Testis (tissue), 5 donors: Measurements from ENCODE around the gene SRL.

- PRO-cap, 3 experiments: no peak in any of the 3 experiments
- RAMPAGE, long total RNA, 2 experiments: no peak in any of the 2 experiments
- RRBS: 94% methylated on average over 14 of the region's 42 CpGs
These were observed 10.0 kb downstream of the DNASE1 start for GRCh38 chr16:3664046-3665247.

DNA sequence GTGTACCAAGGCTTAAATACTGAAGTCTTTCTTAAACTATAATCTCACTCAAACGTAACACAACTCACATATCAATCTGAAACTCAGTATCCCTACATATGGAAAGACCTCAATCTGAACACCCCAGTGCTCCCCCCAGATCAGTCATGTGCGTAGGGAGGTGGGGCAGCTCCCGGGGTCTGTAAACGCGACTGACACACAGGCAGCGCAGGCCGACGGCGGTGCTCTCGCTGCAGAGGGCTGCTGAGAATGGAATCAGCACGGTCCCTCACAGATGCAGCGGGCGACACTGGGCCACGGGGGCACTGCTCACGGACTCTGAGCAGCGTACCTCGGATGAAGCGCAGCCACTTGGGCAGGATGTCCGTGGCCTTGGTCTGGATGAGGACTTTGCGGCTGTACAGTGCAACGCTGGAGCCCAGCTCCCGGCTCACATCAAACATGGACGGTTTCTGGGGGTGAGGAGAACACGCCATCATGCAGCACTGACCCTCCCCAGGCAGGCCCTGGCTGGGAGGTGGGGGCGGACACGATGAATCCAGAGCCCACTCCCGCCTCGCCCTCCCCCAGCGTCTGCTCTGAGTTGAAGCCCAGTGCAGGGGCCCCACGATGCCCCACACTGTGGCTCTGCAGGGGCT, 18.0 kb downstream of the DNASE1 start:
- PRO-cap, 3 experiments: no peak in any of the 3 experiments
- RAMPAGE, long total RNA, 2 experiments: no peak in any of the 2 experiments
- RRBS: no CpG with 5 or more reads among the region's 30 CpGs

DNA sequence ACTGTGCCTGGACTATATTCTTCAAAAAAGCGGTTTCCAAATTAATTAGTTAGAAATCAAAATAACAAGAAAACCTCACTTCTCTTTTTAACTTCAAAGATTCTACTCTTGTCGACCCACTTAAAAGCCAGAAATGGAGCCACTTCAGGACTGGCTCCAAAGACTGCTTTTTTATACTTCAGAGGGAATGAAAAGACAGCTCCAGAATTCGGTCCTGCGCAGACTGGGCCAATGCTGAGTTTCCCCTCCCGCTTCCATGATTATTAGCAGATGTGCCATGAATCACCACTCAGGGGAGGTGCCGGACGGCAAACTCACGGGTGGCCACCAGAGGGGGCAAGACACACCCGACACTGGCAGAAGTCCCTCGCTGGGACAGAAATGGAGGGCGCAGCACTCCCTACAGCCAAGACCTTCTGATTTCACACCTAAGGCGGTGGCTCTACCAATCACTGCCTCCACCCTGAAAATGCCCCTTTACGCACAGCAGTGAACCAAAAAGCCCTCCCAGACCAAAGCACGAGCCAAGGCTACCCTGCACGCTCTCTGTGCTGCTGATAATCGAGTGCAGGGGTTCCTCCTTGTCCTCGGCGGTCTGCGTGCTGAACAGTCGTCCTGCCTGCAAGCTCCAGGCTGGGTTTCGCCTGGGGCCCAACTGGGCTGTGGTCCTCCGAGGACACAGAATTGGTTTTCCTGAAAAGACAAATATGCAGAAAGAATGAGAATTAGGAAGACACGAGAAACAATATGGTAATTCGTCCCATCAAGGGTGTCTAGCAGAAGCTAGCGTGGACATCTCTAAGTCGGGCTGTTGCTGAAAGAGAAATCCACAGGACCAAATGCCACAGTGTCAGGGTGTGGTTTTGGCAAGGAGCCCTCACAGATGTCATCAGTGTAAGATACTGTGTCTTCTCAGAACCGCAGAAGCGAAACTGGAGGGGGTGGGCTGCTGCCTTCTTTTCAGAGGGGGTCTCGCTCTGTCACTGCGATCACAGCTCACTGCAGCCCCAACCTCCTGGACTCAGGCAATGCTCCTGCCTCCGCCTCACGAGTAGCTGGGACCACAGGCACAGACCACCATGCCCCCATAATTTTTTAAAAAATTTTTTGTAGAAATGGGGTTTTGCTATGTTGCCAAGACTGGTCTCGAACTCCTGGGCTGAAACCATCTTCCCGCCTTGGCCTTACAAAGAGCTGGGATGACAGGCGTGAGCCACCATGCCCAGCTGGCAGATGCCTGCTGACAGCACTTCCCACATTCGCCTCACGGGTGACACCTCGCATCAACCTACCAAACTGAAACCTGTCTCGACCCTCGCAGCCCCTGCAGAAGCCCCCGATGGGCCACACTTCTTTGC, 26.6 kb downstream of the TRAP1 start:
- PRO-cap, 3 experiments: no peak in any of the 3 experiments
- RAMPAGE, long total RNA, 2 experiments: no peak in any of the 2 experiments
- RRBS: no CpG with 5 or more reads among the region's 41 CpGs

DNA sequence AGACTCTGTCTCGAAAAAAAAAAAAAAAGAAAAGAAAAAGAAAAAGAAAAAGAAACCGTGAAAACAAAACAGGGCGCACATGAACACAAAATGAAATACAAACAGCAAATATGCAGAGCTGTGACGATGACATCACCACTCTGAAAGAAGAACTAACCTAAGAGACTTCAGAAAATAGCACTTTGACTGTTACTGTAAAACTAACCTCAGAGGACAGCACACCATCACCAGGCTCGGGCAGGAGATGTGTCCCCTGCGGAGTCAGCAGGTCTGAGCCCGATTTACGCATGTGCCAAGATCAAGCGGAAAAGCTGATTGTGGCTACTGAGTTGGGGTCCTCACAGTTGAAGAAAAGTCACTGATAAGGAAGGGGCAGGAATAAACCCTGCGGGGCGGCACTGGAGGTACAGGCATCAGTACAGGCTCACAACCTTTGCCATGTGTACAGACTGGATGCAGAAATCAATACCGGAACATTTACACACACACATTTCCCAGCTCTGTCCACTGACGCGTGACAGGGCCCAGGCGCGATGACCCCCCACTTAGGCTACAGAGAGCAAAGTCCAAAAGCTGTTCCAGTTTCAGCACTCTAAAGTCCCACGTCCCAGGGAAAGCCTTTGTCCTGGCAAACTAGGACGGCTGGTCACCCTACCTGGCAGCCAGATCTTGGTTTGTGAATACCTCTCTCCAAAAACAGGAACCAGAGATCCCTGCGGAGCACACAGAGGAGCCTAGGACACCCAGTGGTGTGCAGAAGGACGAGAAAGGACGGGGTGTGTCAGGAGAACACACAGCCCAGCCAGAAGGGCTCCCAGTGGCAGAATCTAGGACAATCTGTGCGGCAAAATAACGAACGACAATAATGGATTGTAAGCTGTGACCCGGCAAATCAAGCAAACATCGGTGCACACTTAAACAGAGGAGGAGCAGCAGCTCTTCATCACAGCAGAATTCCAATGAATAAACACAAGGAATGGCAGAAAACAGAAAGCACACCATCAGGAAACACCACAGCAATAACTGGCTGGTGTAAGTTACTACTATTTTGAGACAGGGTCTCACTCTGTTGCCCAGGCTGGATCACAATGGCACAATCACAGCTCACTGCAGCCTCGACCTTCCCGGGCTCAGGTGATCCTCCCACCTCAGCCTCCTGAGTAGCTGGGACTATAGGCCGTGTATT, 21.4 kb downstream of the TRAP1 start:
- PRO-cap, 3 experiments: no peak in any of the 3 experiments
- RAMPAGE, long total RNA, 2 experiments: no peak in any of the 2 experiments
- RRBS: no CpG with 5 or more reads among the region's 29 CpGs

GRCh38 chr16:3767617-3768167, 50.4 kb upstream of the TRAP1 start:
- PRO-cap, 3 experiments: no peak in any of the 3 experiments
- RAMPAGE, long total RNA, 2 experiments: no peak in any of the 2 experiments
- RRBS: no CpG with 5 or more reads among the region's 9 CpGs

- PRO-cap, 3 experiments: no peak in any of the 3 experiments
- RAMPAGE, long total RNA, 2 experiments: no peak in any of the 2 experiments
- RRBS: no CpG with 5 or more reads among the region's 8 CpGs
These were observed 61.3 kb downstream of the CREBBP start for GRCh38 chr16:3819121-3819647.

DNA sequence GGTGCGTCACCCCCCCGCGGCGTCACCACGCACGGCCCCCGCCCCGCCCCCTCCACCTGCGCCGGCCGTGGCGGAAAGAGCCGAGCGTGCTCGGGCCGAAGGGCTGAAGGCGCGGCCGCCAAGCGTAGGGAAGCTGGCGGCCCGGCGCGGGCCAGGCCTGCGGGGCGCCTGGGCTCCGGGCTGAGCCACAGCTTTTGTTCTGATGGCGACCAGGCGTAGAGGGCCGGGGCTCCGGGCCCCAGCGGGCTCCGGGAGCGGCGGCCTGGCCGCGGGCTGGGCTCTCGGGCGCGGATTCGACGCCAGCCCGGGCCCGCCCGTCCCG, 234 bp upstream of the CREBBP start:
- PRO-cap, 3 experiments: peak in 3 of 3 experiments; most common plus-strand start position 106 of the sequence (in 3)
- RAMPAGE, long total RNA, 2 experiments: no peak in any of the 2 experiments
- RRBS: 1% methylated on average over 37 of the region's 46 CpGs

GRCh38 chr16:4064794-4065664, 51.2 kb downstream of the ADCY9 start:
- PRO-cap, 3 experiments: no peak in any of the 3 experiments
- RAMPAGE, long total RNA, 2 experiments: no peak in any of the 2 experiments
- RRBS: no CpG with 5 or more reads among the region's 20 CpGs

GRCh38 chr16:4217363-4218131, 24.3 kb downstream of the SRL start:
- PRO-cap, 3 experiments: peak in 3 of 3 experiments; most common plus-strand start chr16:4218014 (in 2); most common minus-strand start chr16:4218019 (in 1)
- RAMPAGE, long total RNA, 2 experiments: no peak in any of the 2 experiments
- RRBS: no CpG with 5 or more reads among the region's 19 CpGs

DNA sequence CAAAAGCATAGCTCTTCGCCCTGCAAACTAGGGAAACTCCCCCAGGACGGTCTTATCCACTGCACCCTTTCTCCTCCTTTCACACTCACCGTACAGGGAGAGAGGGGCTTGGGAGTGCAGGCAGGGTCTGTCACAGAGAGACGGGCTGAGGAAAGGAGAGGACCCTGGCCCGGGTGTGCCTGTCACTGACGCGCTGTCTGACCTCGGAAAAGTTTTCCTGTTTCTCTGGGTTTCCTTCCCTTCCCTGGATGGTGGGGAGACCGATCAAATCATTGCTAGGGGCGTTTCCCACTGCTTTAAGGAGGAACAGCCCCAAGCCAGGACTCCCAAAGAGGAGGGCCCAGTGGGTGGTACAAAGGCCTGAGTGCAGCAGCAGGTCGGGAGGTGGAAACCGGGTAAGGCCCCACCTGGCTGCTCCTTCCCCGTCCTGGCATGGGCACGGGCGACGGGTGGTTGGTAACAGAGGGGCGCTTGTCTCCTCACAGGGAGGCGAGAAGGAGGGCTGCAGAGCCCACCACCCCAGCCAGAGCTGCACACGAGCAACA, 2.3 kb downstream of the SRL start:
- PRO-cap, 3 experiments: peak in 2 of 3 experiments; most common plus-strand start position 343 of the sequence (in 1); most common minus-strand start position 199 of the sequence (in 1)
- RAMPAGE, long total RNA, 2 experiments: no peak in any of the 2 experiments
- RRBS: 22% methylated on average over 2 of the region's 19 CpGs

DNA sequence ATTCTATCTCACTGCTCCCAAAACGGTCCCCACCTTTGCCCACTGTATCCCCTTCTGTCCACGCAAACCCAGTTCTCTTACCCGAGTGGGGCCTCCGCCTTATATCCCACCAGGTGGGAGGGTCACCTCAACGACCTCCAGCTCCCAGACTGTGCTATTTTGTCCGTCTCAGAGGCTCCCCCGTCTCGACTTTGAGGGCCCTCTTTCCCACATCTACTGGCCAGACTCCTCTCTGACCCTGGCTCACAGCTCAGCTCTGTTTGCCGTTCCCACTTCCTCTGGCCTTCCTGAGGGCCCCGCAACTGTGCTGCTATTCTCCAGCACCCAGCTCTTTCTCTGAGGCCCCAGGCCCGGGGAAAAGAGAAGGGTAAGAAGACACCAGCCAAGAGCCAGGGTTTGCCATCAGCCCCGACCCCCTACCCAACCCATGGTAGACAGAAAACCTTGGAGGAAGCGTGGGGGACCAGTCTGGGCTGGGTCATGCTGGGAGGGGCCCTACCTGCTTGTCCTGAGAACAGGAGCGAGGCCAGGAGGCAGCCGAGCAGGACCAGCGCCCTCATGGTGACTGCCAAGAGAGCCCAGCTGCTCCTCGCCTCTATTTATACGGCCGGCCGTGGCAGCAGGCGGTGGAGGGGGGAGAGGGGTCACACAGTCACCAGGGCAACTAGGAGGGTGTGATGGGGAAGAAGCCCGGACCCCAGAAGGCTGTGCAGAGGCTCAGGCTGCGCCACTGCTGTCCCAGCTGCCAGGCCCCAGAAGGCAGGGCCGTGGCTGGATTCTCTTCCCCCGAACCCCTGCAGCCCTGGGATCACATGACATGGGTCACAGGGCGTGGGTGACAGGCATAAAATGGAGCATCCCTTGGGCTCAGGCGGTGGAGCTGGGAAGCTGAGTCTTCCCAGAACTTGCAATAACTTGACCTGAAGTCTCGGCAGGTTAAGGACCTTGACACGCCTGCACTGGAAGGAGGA, at the start of gene SRL:
Gene SRL (minus strand): TSS at position 573 of the 971 bp plus-strand sequence.
- PRO-cap, 3 experiments: peak in 2 of 3 experiments; most common minus-strand start position 567 of the sequence (in 1)
- RAMPAGE, long total RNA, 2 experiments: start-site peak on the minus strand in 1 of 2 experiments, centred at position 544 of the sequence, 8 reads per replicate
- RRBS: 52% methylated on average over 3 of the region's 29 CpGs

- PRO-cap, 3 experiments: peak in 3 of 3 experiments; most common plus-strand start chr16:4271387 (in 2); most common minus-strand start chr16:4271265 (in 3)
- RAMPAGE, long total RNA, 2 experiments: no peak in any of the 2 experiments
- RRBS: under 1% methylated on average over 5 of the region's 21 CpGs
These were observed 1.7 kb downstream of the TFAP4 start for GRCh38 chr16:4271197-4271497.

DNA sequence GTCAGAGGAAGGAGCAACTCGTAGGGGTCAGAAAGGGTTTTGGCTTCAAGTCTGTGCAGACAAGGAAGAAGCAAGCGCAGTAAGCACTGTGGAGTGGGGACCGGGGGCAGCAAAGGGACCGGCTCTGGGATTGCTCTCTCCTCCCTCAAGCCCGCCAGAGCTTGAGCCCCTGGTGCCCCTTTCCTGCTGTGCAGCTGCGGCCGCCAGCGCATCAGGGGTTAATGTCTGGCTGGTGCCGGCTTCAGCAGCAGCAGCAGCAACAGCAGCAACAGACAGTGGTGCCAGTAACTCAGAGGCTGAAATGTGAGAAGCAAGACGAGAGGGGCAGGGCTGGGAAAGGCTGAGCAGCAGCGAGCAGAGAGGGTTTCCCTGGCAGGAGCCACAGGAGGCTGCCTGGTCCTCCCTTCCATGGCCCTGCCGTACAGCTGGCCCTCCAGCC, 20.9 kb upstream of the TFAP4 start:
- PRO-cap, 3 experiments: no peak in any of the 3 experiments
- RAMPAGE, long total RNA, 2 experiments: no peak in any of the 2 experiments
- RRBS: 50% methylated on average over 2 of the region's 12 CpGs

DNA sequence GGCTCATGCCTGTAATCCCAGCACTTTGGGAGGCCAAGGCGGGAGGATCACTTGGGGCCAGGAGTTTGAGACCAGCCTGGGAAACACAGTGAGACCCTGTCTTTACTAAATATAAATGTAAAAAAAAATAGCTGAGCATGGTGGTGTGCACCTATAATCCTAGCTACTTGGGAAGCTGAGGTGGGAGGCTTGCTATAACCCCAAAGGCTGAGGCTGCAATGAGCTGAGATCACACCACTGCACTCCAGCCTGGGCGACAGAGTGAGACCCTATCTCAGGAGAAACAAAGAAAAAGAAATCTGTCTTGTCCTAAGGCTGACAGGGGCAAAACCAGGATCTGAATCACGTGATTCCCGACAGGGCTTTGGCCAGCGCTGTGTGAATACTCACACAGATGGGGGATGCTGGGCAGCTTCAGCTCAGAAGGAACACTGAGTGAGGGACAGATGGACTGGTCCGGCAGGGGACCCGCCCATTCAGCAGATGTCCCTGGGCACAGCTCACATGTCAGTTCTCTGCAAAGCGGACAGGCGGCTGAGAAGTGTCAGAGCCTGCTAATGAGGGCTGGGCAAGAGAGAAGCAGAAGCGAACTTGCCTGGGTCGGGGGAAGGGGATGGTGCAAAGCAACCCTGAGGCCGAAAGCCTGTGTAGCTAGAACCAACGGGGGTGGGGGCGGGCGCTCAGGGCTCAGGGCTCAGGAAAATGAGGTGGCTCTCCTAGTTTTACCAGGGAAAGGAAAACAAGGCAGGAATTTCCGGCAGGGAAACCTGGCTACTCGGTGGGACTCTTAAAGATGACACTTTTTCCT, 12.0 kb upstream of the GLIS2 start:
- PRO-cap, 3 experiments: no peak in any of the 3 experiments
- RAMPAGE, long total RNA, 2 experiments: no peak in any of the 2 experiments
- RRBS: no CpG with 5 or more reads among the region's 17 CpGs

- PRO-cap, 3 experiments: no peak in any of the 3 experiments
- RAMPAGE, long total RNA, 2 experiments: no peak in any of the 2 experiments
- RRBS: 2% methylated on average over 36 of the region's 57 CpGs
These were observed 340 bp downstream of the GLIS2 start for GRCh38 chr16:4316214-4316600.

GRCh38 chr16:4369013-4369344, 2.7 kb upstream of the VASN start:
- PRO-cap, 3 experiments: no peak in any of the 3 experiments
- RAMPAGE, long total RNA, 2 experiments: no peak in any of the 2 experiments
- RRBS: no CpG with 5 or more reads among the region's 6 CpGs

DNA sequence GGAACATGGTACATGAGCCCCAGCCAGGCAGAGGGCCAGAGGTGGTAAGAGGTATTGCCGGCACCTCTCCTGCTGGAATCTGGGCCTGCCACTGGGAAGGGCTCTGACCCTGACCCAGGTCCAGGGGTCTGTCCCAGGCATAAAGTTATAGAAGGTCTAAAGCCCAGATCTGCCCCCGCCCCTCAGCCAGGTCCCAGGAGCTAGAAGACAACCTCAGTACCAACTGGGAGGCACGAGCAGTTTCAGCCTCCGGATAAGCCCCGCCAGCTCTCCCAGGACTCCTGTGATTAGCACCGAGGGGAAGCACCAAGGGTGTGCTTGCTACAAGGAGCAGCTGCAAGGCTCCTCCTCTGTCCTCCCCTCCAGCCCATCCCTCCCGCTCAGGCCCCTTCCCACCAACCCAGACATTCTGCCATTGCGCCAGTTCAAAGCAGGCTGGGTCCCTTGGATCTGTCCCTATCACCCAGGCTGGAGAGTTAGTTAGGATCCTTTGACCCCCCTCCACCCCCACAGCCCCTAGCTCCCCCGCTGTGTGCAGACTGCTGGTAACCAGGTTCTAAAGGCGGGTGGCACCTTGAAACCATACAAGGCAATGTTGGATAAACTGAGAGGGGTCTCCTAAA, 2.2 kb upstream of the VASN start:
- PRO-cap, 3 experiments: no peak in any of the 3 experiments
- RAMPAGE, long total RNA, 2 experiments: no peak in any of the 2 experiments
- RRBS: no CpG with 5 or more reads among the region's 10 CpGs

- PRO-cap, 3 experiments: peak in 3 of 3 experiments; most common plus-strand start chr16:4376381 (in 3); most common minus-strand start chr16:4376276 (in 2)
- RAMPAGE, long total RNA, 2 experiments: no peak in any of the 2 experiments
- RRBS: 71% methylated on average over 13 of the region's 26 CpGs
These were observed 4.5 kb downstream of the VASN start for GRCh38 chr16:4376070-4376627.

GRCh38 chr16:4461525-4461729, 13.0 kb downstream of the NMRAL1 start:
- PRO-cap, 3 experiments: no peak in any of the 3 experiments
- RAMPAGE, long total RNA, 2 experiments: no peak in any of the 2 experiments
- RRBS: 83% methylated on average over 2 of the region's 2 CpGs

GRCh38 chr16:4476096-4476356, 172 bp upstream of the HMOX2 start:
- PRO-cap, 3 experiments: peak in 3 of 3 experiments; most common minus-strand start chr16:4476319 (in 3)
- RAMPAGE, long total RNA, 2 experiments: no peak in any of the 2 experiments
- RRBS: under 1% methylated on average over 4 of the region's 10 CpGs